ENCODE measurements around a stretch of chr15.

DNA sequence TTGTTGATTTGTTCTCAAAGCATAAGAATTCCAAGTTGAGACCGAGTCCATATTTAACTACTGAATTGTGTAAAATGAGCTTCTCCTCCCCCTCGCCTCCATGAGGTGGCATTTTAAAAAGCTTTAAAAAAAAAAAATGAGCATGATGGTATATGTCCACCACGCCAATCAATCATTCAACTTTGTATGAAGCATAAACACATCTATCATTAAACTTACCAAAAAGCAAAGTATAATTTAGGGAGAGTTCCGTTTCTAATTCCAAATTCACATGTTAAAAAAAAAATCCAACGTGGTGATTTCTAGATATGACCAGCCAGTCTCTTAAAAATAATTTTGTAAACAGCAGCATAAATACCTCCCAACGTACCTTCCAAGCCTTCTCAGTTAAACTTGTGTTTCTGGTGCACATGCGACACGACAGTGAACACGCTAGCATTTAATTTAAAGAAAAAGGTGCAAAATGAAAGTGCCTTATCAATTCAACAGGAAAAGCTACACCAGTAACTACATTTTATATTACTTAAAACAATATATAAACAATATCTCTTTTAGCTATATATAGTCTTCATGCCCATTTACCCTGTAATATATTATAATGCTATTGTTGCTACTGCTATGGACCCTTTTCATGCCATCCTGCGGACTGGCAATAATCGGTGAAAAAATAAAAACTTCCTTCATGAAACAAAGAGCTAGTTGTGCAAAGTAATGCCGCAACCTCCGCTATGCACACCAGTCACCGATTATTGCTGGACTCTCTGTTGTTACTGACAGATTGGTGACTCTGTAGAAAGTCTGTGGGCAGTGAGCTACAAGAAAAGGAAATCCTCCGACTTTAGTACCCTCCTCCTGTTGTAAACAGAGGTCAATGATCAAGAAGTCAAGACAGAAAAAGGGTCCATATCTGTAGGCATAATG lies 17.6 kb upstream of the ICE2 start:
- PRO-cap = no peak

DNA sequence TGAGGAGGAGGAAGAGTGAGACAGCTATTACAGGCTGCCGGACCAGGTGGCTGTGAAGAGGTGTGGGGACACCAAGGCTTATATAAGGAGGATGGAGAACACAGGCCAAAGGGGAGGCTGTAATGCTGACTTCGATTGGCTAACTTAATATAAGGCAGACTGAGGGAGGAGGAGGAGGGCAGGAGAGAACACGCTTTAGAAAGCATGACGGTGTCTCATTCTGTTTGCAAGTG lies 168.9 kb upstream of the ICE2 start:
- PRO-cap = no peak

DNA sequence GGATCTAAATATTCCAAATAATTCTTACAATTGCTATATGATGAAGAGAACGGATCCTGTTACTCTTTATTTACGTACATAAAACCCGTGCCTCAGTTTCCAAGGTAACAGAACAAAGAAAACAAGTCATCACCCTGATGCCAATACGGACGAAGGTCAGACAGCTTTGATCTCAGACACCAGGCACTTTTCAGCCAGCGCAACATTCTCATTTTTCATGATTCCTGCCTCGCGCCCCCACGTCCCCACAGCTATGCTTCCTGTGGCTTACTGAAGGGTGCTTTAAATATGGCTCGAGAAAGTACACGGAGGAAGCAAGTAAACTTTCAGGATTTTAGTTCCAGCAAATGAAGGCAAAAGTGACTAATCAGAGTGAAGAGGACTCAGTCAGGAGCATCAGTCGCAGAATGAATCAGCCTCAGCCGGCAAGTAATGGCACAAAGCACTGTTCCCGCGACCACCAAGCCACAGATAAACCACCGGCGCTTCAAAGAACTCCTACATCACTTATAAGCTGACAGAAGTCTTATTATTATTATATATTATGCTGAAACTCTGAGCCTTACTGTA lies 216.6 kb upstream of the ICE2 start:
- PRO-cap = no peak

- PRO-cap = no peak
These were observed 217.2 kb upstream of the ICE2 start for GRCh38 chr15:60696086-60696683.

DNA sequence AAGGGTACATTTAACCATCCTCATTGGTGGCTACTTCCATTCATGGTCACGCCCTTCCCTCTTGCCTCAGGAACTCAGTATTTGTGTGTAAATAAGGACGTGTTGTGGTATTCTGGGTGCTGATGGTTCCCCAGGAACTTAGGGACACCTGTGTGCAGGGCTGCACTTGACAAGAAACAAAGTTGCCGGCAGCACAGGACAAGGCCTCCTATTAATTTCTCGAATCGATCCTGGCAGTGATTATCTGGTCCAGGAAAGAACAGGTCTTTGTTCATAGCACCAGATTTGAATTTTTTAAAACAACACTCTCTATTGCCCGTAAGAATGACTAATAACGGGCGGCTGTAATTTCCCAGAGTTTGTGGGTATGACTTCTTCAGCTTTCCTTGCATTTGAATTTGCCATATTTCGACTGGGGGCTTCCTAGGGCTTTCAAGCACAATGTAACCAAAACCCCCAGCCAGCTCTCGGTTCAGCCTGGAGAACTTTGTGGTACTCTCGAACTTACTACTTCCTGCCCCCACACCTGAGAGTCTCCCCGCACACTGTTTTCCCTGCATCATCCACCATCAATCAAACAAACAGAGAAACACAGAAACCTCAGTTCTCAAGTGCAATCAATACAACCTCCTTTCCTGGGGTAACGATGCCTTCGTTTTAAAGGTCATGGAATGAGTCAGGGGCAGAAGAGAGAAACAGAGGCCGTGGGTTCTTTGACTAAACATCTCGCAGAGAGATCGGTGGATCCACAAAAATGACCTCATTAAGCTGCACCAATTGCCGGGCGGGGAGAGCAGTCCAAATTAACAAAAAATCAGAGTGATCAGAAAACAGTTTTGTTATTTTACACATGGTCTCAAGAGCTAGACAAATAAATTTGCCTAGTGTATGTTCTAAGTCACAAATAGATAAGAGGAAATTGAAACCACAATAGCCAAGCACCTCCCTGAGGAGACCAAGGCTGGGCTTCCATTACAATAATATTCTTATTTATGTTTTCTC lies 241.8 kb upstream of the ICE2 start:
- PRO-cap = bidirectional peak, plus-strand start at position 236 of the sequence, minus-strand start at position 150 of the sequence

- PRO-cap = no peak
These were observed 263.3 kb upstream of the ICE2 start for GRCh38 chr15:60742209-60742604.

GRCh38 chr15:60819892-60820353 lies 341.0 kb upstream of the ICE2 start:
- PRO-cap = no peak

- PRO-cap = no peak
These were observed 196.2 kb downstream of the RORA start for GRCh38 chr15:61032770-61033392.

- PRO-cap = no peak
These were observed 57.8 kb downstream of the RORA start for GRCh38 chr15:61171265-61171757.

DNA sequence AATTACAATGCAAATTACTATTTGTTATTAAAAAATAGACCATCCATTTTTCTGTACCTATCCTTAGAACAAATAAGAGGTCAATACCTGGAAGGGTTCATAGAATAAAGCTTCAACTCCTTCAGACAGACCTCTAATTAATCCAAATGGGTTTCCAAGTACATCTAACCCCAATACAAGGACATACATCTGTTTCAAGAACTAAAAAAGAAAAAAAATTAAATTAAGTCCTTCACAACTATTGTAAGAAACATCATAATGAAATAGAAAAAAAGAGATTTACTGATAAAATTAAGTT lies 184.7 kb downstream of the VPS13C start:
- PRO-cap = no peak

DNA sequence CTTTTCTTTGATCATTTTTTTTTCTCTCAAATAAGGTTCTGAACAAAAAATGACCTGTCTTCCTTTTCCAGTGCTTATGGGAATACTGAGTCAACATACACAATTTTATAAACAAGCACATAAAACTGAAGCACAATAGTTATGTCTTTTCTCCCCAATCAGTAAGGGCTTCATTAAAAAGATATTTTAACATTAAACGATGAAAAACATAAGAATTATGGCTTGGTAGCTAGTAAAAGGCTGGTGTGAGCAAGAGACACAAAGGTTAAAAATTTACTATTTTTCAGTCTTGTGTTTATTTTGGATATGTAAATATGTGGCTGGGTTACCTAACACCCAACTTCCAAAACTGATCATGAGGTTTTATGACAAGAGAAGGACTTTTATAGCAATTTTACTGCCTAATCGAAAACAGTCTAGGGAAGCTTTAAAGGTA lies 102.1 kb upstream of the TLN2 start:
- PRO-cap = no peak

- PRO-cap = no peak
These were observed 65.3 kb downstream of the TLN2 start for GRCh38 chr15:62455651-62456049.

DNA sequence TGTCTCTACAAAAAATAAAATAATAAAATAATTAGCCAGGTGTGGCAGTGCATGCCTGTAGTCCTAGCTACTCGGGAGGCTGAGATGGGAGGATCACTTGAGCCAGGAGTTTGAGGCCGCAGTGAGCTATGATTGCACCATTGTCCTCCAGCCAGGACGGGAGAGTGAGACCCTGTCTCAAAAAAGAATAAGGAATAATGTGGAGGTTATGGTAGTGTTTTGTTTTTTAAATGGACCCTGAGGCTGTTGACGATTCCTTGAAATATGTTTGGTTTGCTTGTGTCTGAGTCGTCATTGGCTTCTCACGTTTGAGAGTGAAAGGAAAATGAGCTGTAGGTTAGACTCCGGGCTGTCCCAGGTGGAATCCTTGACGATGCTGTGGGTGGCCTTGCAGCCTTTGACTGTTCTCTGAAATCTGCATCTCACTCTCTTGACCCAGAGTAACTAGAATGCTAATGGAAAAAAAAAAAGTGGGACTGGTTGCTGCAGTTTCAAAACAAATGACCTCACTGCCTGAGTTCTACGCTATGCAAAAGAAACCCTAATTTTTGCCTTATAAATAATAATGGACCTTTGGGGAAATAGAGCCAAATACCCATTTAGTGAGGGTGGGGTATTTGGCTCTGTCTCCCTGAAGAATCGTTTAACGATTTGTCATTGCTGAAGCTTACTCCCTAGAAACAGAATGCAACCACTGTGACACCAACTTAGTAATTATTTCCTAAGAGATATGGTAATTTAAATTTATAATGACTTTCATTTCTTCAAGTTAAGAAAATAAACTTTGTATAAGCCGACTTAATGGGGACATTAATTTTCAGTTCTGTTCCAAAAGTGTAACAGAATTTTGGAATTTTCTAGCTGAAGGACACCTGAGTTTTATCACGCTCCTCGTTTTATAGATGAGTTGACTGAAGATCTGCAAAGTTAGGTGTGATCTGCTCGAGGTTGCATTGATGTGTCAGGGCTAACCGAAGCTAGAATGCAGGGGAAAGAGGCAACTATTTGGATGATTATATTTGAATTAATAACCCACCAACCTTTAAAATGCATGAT lies 84.4 kb downstream of the TLN2 start:
- PRO-cap = no peak

GRCh38 chr15:62558998-62559330 lies 168.6 kb downstream of the TLN2 start:
- PRO-cap = no peak

GRCh38 chr15:62835725-62836088 lies 206.8 kb upstream of the TPM1 start:
- PRO-cap = no peak

GRCh38 chr15:62857367-62858083 lies 185.0 kb upstream of the TPM1 start:
- PRO-cap = bidirectional peak, plus-strand start at chr15:62857790, minus-strand start at chr15:62857693

- PRO-cap = no peak
These were observed 31.3 kb upstream of the TPM1 start for GRCh38 chr15:63011141-63011838.

GRCh38 chr15:63015602-63016074 lies 26.9 kb upstream of the TPM1 start:
- PRO-cap = no peak

DNA sequence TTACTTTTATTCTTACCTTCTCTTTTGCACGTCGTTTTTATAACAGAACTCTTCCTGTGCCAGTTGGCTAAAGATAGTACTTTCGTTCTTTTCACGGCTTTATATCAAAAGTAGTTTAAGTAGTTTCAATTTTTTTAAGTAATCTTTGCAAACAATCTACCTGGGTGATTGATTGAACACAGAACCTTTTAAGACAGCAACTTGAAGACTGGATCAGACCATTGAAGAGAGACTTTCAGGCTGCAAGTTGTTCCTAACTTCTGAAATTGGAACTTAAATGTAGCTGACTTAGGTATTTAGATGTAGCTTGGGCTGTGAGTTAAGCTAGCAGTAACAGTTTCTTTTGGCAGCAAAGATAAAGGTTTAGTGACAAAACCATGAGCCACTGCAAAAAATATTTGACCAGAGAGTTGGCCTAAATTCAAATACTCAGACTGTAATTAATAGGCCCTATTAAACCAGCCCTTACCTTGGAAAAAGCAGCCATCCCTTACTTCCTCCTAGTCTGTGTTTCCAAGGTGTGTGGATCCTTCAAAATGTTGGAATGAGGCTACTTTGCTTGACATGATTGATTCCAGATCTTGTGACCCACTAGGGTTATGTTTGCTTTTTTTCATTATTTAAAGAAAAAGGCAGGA lies 8.1 kb downstream of the TPM1 start:
- PRO-cap = no peak

DNA sequence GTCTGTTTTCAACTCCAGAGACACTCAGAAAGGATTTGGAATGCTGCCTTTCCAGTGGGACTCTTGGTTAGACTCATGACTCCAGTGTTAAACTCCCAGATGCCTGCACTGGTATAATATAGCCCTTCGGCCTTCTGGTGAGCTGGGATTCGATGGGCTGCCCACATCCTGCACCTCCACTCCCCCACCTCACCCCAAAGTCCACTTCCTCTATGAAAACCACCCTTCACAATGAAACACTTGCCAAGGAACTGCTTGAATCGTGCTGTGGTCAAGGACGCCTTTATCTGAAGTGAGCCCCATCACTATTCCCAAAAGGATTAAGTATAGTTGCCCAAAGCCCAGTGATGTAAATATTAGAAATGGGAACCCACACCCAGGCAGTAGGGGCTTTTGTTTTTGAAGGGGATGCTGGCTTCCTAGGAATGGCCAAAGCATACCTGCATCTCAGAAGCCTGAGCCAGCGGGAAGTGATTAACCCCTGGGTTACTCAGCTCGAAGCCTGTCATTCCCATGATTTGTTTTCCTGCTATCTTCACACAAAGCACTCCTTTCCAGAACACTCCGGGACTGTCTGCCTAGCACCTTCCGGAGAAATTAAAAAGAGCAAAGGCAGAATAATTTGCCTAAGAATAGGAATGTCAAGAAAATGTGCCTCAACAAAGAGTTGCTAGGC lies 33.9 kb downstream of the TPM1 start:
- PRO-cap = no peak